Skeletal muscle cell (primary cell): Measurements from ENCODE around the genes UBA1 and ARAF.

- RRBS = no CpG with 5 or more reads among the region's 2 CpGs
Measured at GRCh38 chrX:45107187-45108000, 93.3 kb downstream of the DIPK2B start.

DNA sequence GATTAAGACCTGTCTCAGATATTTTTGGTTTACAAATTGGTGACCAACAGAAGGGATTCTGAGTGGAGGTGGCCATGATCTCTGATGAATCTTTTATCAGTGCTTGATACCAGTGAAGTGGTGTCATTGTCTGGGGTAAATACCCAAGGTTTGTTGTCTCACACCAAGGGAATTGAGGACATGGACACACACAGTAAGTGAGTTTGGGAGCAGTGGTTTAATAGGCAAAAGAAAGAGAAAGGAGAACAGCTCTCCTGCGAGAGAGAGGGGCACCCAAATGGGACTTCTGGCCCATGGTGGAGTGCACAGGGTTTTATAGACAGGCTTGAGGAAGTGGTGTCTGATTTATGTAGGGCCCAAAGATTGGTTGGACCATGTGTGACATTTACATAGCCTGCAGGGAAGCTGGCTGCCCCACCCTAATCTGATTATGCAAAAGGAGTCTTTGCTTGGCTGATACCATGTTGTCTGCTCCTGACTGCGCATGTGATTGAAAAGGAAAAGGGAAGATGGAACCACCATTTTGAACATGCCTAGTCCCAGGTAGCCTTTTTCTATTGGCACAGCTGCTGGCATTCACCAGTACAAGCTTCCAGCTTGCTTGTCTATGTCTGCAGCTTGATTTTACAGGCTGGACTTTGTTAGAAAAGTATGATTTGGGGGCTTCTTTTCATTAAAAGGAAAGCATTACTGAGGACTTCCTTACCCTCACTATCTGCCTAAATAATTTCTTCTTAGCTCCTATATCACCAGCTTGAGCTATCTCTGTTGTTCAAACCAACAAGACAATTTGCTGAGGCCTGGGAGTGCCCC lies 100.0 kb upstream of the DIPK2B start:
- RRBS = no CpG with 5 or more reads among the region's 2 CpGs

DNA sequence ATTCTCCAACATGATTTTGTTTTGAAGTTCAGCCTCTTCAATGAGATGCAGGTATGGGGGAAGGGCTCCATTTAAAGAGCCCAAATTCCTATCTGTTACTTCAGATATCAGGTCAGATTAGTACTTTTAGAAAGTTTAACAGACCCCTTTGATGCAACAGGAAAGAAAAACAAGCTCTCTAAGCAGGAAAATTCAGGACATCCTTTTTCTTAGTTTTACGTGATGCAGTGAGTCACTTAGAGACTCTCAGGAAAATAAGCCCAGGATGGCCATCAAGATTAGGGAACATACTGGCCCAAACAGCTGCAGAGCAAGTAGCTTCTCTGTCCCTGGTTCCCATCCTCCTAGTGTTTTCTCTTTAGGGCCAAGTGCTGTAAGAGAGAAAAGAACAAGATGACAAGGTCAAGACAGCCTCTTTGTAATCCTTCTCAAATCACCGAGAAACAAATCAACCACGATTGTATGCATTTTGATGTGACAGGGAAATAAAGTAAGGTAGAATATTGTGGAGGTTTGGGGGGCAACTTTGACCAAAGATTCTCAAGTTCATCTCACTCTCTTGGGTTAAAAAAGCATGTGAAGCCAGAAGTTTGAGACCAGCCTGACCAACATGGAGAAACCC lies 120.9 kb upstream of the KRBOX4 start:
- RRBS = no CpG with 5 or more reads among the region's 3 CpGs

DNA sequence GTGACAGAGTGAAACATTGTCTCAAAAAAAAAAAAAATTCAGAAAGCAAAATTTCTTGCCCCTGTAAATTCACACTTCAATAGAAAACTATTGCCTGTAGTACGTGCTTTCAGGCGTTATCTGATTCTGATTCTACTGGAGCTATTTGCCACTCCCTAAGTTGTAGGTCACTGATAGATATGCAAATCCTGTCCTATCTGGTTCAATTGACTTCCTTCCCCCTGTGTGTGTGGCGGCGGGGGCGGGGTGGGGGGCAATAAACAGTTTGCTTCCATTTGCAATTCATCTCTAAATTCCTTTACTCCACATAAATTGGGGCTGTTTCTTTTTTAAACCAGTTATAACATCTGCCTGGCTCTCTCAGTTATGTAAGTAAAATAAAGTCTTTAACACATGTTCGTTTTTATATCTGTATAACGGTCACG lies 120.2 kb upstream of the KRBOX4 start:
- RRBS = no CpG with 5 or more reads among the region's 8 CpGs

GRCh38 chrX:46575848-46576874 lies 2.6 kb downstream of the CHST7 start:
- RRBS = no CpG with 5 or more reads among the region's 10 CpGs

DNA sequence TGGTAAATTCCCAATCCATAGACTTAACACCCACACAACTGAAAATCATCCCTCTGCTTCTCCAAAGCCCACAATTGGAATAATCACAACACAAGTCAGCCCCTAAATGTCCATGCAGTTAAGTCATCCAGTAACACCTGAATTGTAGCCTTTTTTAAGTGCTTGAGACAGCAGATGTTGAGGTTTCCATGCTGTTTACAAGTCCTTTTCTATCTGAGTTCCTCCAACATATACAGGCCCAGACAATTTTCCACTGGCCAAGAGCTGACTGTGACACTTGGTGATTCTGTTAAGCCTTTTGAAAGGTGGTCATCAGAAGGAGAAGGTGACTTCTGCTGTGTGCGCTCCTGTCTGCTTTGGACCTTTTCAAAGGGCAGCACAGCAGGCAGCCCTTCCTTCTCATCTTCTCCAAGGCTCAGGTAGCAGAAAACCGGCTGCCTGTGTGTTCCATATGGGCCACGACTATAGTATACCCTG lies 26.6 kb downstream of the CHST7 start:
- RRBS = no CpG with 5 or more reads among the region's 3 CpGs

- RRBS = no CpG with 5 or more reads among the region's 10 CpGs
Measured at GRCh38 chrX:46903567-46904012, 8.6 kb upstream of the JADE3 start.

DNA sequence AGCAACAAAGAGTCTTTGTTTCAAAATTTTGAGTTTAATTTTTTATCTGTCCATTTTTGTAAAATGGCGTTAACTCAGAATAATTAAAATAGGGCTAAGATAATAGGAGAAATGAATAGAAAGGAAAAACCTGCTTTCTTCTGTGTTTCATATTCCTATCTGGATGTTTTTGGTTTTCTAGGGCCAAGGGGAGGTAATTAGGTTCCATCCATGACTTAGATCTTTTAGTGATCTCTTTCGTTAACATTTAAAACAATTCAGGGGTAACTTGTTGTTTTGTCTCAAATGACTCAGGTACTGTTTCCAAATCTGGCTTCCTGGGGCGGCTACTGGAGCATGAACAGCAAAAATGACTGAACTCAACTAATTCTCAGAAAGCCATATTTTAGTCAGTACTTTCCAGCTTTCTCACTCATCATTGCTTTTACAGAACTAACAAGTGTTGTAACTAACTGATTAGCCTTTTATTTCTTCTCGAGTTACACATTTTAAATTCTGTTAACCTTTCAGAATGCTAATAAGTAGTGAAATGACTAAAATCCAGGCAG lies 55.2 kb downstream of the JADE3 start:
- RRBS = no CpG with 5 or more reads among the region's 4 CpGs

DNA sequence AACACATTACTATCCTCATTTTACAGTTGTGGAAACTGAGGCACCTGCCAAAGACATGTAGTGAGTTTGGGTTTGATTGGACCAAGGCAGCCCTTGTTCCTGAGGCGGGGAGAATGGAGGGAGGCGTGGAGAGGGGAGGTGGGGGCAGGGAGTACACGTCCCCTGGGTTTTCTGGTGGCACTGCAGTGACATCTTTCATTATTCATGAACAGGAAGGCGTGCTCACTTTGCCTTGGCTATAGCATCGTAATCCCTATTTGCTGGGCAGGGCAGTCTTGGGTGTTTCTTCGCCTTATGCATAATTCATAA lies 785 bp upstream of the UBA1 start:
- RRBS = no CpG with 5 or more reads among the region's 6 CpGs

DNA sequence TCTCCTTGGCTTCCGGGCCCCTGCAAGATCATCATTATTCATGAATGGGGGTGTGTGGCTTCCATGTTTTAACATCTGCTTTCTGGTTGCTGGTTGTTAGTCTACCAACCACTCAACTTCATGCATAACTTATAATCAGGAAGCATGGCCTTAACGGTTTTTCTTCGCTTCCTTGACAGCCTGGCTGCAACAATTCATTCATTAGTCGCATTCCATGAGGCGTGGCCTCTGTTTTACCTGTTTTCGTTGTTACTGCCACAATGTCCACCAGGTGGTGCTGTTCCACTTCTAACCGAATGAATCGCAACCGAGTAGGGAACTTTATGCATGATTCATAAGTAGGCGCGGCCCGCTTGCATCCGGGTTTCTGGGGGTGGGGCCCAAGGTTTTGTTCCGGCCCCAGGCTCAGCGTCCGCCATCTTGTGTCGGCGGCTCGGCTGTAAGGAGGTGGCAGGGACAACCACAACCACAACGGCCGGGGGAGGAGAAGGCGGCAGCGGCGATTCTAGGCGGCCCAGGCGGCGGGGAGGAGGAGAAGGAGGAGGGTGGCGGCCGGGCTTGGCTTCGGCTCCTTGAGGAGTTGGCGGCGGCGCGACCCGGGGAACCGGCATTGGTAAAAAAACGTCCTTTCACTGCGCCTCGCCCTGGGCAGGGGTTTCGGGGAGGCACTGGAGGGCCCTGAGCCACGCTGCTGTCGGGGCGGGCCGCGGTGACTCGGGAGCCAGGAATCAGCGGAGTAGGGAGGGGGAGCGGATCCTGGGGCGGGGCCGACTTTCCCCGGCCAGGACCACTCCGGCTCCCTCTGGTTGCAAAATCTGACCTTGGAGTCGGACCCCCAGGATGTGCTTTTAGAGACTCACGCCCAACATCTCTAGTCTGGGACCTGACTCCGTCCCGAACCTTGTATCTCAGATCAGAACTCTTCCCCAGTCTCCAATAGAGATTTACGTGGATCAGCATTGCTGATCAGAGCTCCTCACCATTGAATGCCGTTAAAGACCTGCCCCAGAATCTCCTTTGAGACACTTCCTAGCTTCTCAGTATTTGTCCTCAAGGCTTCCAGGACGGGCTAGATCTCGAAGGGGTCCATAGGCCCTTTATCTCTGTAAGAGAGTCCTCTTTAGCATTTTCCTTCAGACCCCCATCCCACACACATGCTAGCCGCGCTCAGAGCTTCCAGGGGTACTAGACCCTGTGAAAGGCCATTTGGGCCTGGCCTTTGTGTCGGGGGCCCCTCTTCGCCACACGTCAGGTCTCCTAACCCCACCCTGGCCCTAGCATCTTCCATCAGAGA lies at the start of gene UBA1:
Gene UBA1, plus strand, starts transcription at position 418 of the 1,294 bp plus-strand sequence.
- RRBS = 2% methylated on average over 17 of the region's 65 CpGs

GRCh38 chrX:47201046-47201603 lies 7.5 kb downstream of the UBA1 start:
- RRBS = no CpG with 5 or more reads among the region's 6 CpGs

DNA sequence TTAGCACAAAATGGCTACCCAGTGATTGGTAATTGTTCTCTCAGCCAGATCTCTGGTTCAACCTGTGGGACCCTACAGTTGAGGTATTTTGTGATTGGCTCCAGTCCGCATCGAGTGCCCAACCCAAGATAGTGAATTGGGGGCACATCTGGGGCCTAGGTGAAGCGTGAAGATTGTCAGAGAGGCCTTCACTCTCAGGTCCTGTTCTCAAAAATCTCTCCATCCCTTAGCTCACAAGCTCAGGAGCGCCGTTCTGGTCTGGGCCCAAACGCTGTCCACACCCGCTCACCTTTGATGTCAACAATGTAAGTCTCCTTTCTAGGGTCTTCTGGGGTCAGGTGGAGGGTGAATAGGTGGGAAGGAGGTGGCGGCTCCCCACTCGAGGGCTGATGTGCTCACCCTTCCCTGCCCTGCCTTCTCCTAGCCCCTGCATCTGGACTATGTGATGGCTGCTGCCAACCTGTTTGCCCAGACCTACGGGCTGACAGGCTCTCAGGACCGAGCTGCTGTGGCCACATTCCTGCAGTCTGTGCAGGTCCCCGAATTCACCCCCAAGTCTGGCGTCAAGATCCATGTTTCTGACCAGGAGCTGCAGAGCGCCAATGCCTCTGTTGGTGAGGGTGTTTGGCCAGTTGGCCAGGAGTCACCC lies 7.7 kb upstream of the CDK16 start:
- RRBS = no CpG with 5 or more reads among the region's 14 CpGs

DNA sequence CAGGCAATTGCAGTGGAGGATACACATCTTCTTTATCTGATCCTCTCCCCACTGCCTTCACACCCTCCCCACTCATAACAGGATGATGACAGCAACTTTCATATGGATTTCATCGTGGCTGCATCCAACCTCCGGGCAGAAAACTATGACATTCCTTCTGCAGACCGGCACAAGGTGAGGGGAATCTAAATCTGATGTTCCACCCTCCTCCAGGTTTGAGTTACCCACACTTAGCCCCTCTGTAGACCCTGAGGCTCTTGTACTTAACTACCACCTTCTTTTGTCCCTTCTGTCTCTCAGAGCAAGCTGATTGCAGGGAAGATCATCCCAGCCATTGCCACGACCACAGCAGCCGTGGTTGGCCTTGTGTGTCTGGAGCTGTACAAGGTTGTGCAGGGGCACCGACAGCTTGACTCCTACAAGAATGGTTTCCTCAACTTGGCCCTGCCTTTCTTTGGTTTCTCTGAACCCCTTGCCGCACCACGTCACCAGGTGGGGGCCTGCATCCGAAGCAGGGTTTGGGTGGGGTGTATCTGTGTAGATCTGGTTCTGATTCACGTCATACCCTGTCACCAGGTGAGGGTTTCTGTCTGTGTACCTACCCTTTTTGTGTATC lies 5.7 kb upstream of the CDK16 start:
- RRBS = no CpG with 5 or more reads among the region's 10 CpGs

DNA sequence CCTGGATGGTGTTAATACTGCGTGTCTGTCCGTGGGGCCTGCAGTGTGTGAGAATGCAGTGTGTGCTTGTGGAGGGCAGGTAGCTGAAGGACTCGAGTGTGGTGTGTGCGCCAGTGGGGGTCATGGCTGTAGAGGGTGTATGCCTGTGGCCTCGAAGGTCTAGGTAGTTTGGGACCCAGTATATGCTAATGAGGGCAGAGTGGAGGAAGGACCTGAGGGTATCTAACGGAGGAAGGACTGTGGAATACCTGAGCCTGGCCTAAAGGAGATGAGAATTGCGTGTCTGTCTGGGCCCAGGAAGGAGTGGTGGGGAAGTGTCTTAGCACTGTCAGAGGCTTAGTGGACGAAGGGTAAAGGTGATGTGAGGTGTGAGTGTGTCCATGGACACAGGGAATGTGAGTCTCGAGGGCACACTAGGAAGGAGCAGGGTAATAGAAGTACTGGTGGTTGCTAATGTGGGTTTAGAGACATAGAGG lies 1.2 kb downstream of the CDK16 start:
- RRBS = no CpG with 5 or more reads among the region's 9 CpGs

DNA sequence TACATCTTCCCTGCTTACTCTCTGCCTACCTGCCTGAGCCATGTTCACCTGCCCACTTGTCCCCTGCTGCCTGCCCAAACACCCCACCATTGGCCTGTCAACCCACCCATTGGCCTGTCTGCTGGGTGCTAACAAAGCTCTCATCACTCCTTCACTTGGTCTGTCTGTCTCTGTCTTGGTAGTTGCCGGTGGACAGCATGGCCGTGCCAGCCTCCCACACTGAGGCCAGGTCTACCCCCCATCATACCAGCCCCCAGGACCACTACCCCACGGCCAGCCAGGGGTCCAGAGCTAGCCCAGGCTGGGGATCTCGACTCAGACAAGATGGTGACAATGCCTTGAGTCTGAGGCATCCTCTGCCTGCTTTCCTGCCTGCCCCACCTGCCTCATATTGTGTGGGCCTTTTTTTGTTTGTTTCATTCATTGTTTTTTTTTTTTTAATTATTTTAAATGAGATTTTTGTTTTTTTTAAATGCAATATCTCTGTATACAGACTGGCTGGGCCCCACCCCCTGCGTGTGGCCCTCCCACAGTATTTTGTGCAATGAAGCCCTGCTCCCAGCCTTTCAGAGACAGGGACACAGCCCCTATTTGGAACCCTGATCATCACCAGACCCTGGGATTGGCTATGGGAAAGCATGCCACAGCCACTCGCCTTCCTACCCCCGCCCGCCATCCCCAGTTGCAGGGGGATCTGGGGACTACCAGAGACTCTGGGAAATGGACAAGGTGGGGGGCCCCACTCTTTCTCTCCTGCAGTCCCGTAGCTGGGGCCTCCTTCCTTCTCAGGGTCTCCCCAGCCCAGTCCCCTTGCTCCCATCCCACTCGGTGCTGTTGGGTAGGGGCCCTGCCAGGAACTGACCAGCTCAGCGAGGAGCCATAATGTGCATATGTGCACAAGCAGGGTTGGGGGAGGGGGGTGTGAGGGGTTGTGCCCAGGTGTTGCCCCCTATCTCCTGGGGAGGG lies 3.7 kb upstream of the USP11 start:
- RRBS = no CpG with 5 or more reads among the region's 11 CpGs

GRCh38 chrX:47523366-47523897 lies 37.6 kb upstream of the ARAF start:
- RRBS = no CpG with 5 or more reads among the region's 47 CpGs

DNA sequence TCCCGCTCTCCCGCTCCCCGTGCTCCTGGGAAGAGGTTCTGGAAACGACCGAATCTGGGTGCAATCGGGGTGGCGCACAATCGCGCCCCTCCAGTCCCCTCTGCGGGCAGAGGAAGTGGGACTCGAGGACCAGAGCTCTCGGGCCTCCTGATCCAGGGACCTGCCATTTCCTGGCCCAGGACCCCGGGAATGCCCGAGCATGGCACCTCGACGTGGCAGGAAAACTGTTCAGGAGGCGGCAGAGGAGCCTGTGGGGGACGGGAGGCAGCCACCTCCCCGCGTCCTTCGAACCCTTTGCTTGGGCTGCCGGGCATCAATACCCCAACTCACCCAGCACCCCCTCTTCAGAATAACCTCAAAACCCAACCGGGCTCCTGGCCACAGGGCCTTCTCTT lies 37.1 kb upstream of the ARAF start:
- RRBS = no CpG with 5 or more reads among the region's 23 CpGs

GRCh38 chrX:47560684-47561755 lies at the start of gene ARAF:
ARAF (plus strand) TSS chrX:47561205.
- RRBS = under 1% methylated on average over 11 of the region's 70 CpGs

DNA sequence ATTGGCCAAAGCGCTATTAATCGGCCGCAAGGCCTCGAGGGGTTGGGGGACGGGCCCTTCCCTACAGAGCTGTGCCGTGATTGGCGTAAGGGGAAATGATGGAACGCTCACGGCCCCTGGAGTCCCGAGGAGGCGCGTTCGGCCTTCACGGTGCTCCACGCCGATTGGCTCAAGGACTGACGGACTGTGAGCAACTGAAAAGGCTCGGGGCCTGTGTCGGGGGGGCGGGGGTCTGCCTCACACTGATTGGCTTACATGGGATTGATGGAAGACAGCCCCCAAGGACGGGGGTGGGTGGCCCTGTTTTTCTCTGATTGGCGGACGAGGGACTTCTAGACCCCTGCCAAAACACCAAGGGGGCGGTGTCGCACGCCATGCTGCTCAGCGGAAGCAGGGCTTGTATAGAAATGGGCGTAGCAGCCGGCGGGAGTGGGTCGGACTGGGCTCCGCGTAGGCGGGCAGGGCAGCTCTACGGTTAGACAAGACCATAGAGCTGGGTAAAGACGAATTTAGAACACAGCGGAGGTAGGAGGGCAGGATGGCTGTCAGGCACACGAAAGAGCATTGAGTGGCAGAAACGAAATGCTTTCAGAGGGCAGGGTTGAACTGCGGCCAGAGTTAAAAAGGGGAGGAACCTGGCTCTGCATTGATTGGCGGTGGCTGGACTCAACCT lies 409 bp upstream of the ELK1 start:
- RRBS = no CpG with 5 or more reads among the region's 41 CpGs

GRCh38 chrX:47977164-47977837 lies 26.5 kb downstream of the ZNF182 start:
- RRBS = no CpG with 5 or more reads among the region's 7 CpGs